Measurements from ENCODE around the genes MRPL10 and SP6.

DNA sequence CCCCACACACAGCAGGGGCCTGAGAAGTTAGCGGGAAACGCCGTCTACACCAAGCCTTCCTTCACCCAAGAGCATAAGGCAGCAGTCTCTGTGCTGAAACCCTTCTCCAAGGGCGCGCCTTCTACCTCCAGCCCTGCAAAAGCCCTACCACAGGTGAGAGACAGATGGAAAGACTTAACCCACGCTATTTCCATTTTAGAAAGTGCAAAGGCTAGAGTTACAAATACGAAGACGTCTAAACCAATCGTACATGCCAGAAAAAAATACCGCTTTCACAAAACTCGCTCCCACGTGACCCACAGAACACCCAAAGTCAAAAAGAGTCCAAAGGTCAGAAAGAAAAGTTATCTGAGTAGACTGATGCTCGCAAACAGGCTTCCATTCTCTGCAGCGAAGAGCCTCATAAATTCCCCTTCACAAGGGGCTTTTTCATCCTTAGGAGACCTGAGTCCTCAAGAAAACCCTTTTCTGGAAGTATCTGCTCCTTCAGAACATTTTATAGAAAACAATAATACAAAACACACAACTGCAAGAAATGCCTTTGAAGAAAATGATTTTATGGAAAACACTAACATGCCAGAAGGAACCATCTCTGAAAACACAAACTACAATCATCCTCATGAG lies 30.6 kb downstream of the ARL17A start:
- PRO-cap, result no peak

- PRO-cap, result no peak
These were observed 69.0 kb downstream of the WNT3 start for GRCh38 chr17:46749469-46749957.

- PRO-cap, result no peak
These were observed 59.6 kb downstream of the WNT3 start for GRCh38 chr17:46758613-46759535.

DNA sequence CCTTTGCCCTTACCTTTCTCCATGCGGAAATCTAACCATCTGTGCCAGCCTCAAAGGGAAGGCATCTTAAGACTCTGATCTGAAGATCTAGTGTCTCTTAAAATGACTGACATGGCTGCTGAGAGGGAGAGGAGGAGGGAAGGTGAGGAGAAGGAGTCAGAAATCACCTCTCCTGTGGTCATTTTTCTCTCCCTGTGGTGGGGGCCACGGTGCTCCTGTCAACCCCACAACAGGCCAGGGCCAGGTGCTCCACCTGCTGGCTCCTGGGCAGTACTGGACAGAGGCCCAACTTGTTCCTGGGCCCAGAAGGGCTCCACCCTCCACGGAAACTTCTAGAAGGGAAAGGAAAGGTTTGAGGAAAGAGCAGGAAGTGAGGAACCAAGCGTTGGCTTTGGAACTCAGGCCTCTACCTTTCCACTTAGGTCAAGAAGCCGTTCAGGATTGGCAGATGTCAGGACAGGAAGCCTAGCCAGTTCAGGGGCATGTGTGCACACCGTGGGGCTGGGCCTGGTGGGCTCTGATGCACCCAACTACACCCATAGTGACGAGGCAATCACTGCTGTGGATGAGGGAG lies 36.2 kb downstream of the WNT3 start:
- PRO-cap, result no peak

- PRO-cap, result no peak
These were observed 20.5 kb downstream of the GOSR2 start for GRCh38 chr17:46943405-46943869.

DNA sequence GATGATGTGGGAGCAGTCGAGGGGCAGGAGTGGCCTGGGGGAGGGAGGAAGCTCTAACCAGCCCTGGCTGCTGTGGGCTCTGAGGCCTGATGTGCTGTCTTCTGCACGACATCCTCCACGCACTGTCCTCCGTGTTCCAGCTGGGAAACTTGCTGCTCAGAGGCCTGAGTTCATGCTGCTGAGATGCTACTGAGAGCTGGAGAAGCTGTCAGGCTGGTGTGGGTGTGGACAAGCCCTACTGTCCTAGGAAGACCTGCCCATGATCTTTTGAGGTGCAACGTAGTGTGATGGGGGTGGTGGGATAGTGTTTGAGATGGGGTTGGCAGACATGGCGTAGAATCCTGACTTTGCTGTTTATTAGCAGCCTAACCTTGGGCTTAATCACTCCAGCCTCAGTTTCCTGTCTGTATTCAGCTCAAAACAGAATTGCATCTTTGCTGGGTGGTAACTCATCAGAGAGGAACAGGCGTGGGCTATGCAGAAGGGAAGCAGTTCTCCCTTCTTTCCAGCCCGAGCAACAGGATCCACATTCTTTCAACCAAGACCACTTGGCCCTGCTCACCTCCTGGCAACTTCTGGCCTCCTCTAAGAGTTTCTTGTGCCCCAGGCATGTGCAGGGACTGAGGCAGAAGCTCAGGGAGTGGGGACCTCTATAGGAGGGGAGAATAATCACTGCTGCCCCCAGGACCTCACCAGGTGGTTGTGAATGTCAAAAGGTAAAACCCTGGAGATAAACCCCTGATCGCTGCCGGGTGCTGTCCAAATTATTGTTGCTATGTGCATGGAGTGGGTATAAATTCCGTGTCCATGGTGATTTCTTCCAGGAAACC lies 22.4 kb downstream of the GOSR2 start:
- PRO-cap, result no peak

- PRO-cap, result no peak
These were observed 19.5 kb upstream of the RPRML start for GRCh38 chr17:46998685-46998884.

- PRO-cap, result no peak
These were observed 89.6 kb upstream of the RPRML start for GRCh38 chr17:47068419-47069241.

- PRO-cap, result no peak
These were observed 21.6 kb downstream of the MYL4 start for GRCh38 chr17:47230391-47231450.

DNA sequence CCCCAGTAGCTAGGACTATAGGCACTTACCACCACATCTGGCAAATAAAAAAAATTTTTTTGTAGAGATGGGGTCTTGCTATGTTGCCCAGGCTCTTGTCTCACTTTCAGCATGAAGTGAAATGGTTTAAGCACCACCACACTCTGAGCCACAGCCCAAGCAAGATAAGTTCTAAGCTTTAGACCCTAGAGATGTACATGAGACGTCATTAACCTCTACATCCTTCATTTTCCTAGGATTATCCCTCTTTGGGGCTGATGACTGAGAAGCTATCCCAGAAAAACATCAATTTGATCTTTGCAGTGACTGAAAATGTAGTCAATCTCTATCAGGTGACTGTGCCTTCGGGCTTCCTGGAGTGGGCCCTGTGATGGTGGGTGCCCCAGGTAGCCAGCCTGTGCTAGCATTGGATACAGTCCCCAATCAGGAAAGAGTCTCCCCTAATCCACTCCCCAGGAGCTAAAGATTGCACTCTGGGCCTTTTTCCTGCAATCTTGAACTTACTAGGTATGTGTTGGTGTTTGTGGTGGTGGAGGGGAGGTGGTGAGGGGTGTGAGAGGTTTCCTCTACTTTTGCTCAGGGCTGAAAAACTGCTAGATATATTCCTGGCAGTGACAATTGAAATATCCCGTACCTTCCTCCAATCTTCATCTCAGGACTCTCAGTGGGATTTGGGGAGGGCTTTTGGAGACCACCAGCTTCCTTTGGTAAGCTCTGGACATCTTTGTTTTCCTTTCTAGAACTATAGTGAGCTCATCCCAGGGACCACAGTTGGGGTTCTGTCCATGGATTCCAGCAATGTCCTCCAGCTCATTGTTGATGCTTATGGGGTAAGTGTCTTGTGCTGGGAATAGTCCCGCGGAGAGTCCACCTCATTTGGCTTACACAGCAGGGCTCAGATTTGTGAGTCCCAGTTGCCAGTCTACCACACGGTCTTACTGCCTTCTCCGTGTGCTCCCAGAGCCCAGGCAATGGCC lies 34.0 kb upstream of the EFCAB13 start:
- PRO-cap, result no peak

DNA sequence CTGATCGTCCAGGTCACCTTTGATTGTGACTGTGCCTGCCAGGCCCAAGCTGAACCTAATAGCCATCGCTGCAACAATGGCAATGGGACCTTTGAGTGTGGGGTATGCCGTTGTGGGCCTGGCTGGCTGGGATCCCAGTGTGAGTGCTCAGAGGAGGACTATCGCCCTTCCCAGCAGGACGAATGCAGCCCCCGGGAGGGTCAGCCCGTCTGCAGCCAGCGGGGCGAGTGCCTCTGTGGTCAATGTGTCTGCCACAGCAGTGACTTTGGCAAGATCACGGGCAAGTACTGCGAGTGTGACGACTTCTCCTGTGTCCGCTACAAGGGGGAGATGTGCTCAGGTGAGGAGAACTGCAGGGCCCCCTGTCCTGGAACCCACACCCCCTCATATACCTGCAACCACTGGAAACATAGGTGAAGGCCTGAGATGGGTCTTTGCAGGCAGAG lies 31.5 kb upstream of the EFCAB13 start:
- PRO-cap, result no peak

- PRO-cap, result no peak
These were observed 1.1 kb upstream of the KPNB1 start for GRCh38 chr17:47648626-47649035.

GRCh38 chr17:47679948-47680235 lies 14.1 kb upstream of the TBKBP1 start:
- PRO-cap, result no peak

DNA sequence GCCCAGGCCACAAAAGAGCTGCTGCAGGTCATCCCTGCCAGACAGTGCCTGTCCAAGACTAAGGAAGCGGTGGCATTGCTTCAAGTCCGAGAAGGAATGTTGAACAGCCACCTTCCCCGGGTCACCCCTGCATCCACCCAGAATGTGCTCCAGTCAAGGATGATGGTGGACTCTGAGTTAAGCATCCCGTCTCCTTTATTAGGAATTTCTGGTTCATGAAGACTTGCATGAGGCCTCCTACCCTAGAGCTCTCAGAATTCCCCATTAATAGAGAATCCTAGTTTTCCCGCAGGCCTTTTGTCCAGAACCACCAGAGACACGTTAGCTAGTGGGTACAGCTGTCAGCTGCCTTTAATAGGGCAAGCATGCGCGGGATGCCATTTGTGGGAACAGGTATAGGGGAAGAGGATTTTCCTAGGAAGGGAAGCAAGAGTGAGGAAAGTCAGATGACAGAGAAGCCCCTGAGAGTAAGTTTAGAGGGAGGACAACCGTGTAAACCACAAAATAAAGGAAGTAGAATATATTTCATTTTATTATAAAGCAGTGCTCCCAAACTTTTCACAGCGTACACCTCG lies 1.4 kb upstream of the OSBPL7 start:
- PRO-cap, result no peak

GRCh38 chr17:47830934-47831863 lies at the start of gene MRPL10:
TSS of gene MRPL10 (minus strand) at chr17:47831541.
- PRO-cap, result bidirectional peak, plus-strand start at chr17:47831636, minus-strand start at chr17:47831526

- PRO-cap, result no peak
These were observed 3.6 kb downstream of the SP6 start for GRCh38 chr17:47847329-47847807.

DNA sequence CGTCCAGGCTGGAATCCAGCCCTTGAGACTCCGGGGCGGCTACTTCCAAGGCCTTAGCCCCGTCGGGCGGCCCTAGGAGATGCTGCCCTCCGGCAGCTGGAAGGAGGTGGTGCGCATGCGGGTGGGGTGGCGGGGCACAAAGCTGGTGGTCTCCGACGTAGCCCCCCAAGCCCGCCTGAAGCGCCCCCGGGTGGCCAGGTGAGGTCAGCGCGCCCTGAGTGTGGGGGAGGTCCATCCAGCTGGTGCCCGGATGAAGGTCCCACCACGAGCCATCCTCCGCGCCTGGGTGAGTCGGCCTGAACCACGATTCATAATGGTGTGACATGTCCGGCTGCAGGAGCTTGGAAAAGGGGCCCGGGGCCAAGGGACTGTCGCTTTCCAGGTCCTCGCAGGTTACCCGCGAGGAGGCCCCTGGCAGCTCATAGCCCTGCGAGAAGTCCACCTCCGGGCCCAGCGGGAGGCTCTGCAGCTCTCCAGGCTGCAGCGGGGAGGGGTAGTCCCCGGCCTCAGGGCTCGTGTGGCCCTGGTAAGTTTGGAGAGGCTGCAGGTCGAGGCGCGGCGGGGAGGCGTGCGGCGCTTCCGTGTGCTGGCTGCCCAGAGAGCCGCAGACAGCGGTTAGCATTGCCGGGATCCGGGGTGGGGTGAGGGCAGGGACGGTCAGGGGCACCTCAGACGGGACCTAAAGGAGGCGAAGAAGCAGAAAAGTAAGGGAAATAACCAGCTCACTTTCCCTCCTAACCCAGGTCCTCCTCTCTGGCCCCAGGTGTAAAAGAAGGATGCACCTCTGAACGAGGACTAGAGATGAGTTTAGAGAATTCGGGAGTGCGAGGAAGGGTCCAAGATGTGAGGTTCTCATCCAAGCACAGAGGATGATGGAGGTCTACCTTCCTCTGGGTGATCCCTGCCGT lies 2.9 kb downstream of the SP6 start:
- PRO-cap, result no peak

DNA sequence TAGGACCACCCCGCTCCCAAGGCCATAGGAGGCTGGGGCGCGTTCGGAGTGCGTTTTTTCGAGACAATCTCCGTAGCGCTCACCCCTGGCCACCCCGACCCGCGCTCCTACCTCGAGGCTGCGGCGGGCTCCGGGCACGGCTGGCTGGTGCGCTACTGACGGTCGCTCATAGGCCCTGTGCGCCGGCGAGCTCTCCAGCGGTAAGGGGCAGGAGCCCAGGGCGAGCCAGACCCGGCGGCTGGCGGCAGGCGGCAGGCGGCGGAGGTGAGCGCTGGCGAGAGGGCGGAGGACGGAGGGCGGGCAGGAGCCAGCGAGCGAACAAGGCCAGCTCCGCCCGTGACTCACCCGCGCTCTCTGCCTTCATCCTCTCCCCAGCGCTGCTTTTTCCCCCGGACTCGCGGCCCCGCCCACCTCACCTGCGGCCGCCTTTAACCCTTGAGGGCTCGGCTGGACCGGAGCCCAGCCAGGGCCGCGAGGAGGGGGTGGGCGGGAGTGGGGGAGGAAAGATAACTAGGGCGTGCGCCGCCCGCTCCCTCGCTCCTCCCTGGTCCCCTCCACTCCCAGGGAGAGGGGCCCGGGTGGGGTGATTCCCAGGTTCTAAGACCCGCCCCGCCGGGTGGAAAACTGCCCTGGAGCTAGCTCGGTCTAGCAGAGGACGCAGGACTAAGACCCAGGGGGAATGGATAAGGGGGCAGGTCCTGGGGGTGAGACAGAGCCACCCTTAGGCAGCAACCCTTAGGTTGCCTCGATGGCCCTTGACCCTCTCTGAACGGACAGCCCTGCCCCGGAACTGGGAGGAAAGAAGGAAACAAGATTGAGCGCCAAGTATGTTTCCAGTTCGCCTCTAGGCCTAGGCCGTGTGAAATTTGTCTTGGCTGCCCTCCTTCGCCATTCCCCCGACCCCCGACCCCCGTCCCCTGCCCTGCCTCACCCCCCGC lies at the start of gene SP6:
Gene SP6 (minus strand): TSS at position 356 of the 938 bp plus-strand sequence.
- PRO-cap, result no peak

- PRO-cap, result no peak
These were observed 7.3 kb downstream of the PRR15L start for GRCh38 chr17:47950247-47950902.

- PRO-cap, result no peak
These were observed 702 bp downstream of the PRR15L start for GRCh38 chr17:47956814-47957547.

All from REH cell (cell line).